Helper T cell (primary cell): ENCODE data around the genes IFNA21 and IFNA5.

DNA sequence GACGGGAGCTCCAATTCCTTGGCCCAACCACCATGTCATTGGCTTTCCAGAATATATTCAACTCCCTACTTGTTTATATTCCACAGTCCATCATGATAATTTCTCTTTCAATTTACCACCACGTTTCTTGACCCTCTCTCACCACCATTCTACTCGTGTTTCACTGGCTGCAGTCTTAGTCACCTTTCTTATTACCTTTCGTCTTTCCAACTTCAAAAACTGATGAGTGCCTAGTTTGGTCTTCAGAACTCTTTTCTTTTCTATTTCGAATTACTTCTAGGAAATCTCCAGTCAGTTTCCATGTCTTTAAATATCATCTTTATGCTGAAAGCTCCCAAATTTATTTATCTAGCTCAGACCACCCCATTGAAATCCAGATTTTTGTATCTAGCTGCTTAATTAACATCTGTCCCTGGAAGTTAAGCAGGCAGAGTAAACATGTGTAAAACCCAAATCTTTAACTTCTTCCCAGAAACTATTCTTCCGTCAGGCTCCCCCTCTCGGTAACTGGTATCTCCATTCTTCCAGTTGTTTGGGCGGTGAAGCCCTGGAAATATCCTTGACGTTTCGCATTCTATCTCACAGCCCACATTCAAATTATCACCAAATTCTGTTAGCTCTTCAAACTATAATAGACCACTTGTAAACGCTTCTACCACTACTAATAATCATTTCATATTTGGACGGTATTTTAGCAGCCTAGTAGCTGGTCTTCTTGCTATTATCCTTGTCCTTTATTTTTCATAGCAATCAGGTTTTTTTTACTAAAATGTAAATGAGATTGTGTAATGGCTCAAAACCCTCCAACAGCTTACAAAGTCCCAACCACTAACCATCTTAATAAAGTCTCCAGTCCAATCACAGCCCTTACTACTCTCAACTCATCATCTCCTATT lies 45.4 kb downstream of the ZDHHC21 start:
- PRO-cap, 2 experiments: no peak in any of the 2 experiments

DNA sequence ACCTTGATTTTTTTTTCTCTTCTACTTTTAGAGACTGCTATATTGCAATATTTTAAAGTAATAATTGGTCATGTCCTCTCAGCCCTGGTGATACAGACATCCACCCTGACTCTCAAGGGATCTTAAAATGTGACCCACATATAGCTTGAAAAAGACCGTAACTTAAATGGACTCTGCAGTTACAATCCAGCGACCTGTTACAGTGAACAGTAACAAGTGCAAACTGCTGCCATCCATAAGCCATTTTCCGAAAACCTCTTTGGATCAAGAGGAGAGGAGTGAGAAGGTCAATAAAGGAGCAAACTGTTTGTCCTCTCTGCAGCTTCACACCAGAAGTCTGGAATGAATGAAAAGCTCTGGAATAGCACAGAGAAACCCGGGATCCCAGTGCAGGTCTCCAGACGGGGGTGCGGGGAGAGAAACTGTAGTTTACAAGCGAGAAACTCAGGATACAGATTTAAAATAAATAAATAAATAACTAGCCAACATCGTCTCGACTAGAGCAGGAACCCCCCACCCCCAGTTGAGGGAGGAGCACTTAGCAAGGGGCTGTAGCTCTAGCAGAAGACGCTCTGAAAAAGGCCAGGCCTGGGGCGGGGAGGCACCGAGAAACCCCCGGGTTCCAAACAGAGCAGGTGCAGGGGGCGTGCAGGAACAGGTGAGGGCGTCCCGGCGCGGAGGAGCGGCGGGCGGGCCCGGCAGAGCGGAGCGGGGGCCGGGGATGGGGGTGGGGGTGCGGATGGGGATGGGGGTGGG lies 615 bp downstream of the ZDHHC21 start:
- PRO-cap, 2 experiments: no peak in any of the 2 experiments

GRCh38 chr9:15401386-15401882 lies 21.2 kb upstream of the SNAPC3 start:
- PRO-cap, 2 experiments: no peak in any of the 2 experiments

- PRO-cap, 2 experiments: no peak in any of the 2 experiments
Measured at GRCh38 chr9:15846481-15846998, 293.7 kb downstream of the CCDC171 start.

- PRO-cap, 2 experiments: no peak in any of the 2 experiments
Measured at GRCh38 chr9:16321101-16322126, 549.1 kb downstream of the BNC2 start.

GRCh38 chr9:16337273-16337864 lies 533.1 kb downstream of the BNC2 start:
- PRO-cap, 2 experiments: no peak in any of the 2 experiments

- PRO-cap, 2 experiments: no peak in any of the 2 experiments
Measured at GRCh38 chr9:16413295-16413751, 457.1 kb downstream of the BNC2 start.

DNA sequence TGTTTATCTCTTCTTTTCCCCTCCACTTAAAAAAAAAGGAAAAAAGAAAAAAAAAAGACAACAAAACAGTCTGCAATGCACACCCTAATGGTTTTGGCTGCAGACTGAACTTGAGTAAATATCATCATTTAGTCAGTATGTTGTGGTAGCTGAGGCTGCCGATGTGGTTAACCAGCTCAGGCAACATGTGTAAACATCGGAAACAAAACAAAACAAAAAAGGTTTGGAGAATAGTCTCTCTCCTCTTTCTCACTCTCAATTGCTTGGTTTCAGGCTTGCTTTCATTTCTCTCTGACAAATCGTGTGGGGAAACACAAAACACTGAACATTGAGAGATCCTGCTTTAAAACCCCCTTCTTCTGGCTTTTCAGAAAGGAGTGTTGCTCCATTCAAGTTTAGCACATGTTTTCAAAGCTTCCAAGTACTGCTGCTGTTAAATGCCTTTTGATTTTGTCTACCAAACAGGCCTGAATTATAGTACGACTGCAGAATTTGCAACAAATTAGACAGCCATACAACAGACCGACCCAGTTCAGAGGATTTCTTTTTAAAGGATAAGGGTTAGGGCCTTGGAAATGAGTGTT lies 453.3 kb downstream of the BNC2 start:
- PRO-cap, 2 experiments: no peak in any of the 2 experiments

GRCh38 chr9:16637886-16638212 lies 232.6 kb downstream of the BNC2 start:
- PRO-cap, 2 experiments: no peak in any of the 2 experiments

GRCh38 chr9:18383053-18383510 lies 90.9 kb upstream of the ADAMTSL1 start:
- PRO-cap, 2 experiments: no peak in any of the 2 experiments

- PRO-cap, 2 experiments: no peak in any of the 2 experiments
Measured at GRCh38 chr9:18437631-18438148, 36.3 kb upstream of the ADAMTSL1 start.

DNA sequence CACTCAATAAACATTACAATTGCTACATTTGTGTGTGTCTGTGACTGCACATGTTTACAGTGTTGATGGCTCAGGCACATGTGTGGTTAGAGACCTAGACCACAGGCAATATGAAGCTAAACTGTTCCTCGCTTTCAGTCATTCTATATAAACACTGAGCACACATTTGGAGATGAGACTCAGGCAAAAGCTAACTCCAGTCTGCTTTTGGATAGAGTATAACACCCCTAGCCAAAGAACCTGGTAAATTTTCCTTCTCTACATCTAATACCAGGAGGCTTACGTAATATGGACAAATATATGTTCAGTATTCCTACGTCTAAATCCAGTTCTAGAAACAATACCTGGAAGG lies 247.6 kb downstream of the SAXO1 start:
- PRO-cap, 2 experiments: no peak in any of the 2 experiments

GRCh38 chr9:19050399-19050638 lies 1.1 kb downstream of the RRAGA start:
- PRO-cap, 2 experiments: no peak in any of the 2 experiments

- PRO-cap, 2 experiments: no peak in any of the 2 experiments
Measured at GRCh38 chr9:19409667-19410389, 1.0 kb downstream of the ACER2 start.

DNA sequence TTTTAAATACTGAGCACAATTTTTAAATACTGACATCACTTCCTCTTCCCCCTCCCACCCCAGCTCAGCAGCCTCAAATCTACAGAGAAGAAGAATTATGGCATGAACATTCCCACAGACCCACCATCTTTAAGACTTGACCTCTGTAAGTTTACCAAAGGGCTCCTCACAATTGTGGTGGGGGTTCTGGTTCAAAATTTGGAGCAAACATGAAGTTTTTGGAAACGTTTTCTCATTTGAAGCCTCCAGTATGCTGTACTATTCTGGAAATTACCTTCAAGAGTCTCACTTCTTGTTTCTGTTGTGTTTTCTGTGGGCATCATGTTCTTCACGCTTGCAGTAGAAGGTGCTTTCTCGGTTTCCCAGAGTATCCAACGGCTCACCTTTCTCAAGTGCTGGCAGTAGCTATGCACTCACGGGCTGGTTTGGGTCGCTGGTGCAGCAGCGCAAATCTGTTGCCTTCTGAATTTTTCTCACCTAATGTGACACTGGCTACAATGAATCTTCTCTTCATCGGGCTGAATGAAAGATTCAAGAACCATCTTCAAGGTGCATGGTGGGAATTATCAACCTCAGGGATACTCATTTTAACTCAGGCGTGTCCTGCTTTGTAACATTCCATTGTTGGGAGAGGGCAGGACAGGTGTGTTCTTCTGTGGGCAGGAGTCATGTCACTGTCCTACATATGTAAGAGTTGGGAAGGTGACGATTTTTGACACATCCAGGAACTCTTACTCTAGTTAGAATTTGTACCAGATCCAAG lies 42.9 kb downstream of the ACER2 start:
- PRO-cap, 2 experiments: no peak in any of the 2 experiments

- PRO-cap, 2 experiments: no peak in any of the 2 experiments
Measured at GRCh38 chr9:19457036-19457395, 48.2 kb downstream of the ACER2 start.

DNA sequence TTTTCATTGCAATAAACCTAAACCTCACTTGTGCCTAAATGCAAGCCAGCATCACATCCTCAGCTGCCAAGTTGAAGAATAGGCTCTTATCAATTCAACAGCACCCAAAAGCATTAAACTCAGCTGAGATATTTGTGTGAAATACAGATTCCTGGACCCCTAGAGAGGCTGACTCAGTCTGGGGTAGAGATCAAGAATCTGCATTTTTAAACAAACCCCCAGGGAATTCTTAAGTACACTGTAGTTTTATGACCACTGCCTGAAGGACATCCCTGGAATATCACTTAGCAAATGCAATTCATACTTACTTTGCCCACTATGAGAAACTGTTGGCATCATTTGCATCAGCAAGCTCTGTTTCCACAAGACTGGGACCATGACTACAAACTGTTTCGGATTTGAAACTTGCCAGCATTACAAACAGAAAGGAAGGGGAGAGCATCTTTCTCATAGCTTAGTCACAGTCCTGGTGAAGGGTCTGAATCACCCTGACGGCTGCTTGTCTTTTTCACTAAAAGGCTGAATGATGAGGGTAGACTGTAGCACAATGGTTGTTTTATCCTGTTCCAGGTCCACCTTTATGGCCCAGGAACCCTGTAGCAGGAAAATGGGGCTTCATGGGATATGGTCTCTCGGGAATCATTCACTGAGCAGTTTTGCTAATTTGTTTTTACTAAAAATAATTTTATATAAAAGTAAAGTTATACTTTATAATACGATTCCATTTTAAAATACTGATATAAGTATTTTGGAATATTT lies 63.6 kb downstream of the MLLT3 start:
- PRO-cap, 2 experiments: no peak in any of the 2 experiments

GRCh38 chr9:20718821-20719112 lies 34.7 kb downstream of the FOCAD start:
- PRO-cap, 2 experiments: no peak in any of the 2 experiments

GRCh38 chr9:21166605-21166959 lies at the start of gene IFNA21:
TSS of gene IFNA21 (minus strand) at chr9:21166660.
- PRO-cap, 2 experiments: no peak in any of the 2 experiments

DNA sequence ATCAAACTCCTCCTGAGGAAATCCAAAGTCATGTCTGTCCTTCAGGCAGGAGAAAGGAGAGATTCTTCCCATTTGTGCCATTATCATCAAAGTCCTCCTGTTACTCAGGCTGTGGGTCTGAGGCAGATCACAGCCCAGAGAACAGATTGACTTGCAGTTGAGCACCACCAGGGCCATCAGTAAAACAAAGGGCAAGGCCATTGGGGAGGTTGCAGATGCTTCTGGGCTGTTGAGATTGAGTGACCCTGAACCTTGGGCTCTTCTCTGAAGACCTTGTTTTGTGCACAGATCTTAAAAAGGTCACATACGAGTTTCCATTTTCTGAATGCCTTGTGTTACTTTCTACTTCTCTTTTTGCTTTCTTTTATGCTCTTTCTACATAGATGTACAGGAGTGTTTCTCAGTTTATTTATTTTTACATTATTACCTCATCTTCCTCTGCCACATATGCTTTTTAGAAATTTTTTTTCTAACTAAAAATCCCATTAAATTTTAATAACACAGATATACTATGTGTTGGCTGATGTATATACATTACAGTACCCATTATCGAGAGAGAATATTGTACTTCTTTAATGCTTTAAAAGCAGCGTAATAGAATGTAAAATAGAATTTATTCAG lies at the start of gene IFNA5:
IFNA5 (minus strand) TSS at position 258 of the 621 bp plus-strand sequence.
- PRO-cap, 2 experiments: no peak in any of the 2 experiments